Keratinocyte (primary cell): ENCODE data around the genes CGA and CFAP206.

DNA sequence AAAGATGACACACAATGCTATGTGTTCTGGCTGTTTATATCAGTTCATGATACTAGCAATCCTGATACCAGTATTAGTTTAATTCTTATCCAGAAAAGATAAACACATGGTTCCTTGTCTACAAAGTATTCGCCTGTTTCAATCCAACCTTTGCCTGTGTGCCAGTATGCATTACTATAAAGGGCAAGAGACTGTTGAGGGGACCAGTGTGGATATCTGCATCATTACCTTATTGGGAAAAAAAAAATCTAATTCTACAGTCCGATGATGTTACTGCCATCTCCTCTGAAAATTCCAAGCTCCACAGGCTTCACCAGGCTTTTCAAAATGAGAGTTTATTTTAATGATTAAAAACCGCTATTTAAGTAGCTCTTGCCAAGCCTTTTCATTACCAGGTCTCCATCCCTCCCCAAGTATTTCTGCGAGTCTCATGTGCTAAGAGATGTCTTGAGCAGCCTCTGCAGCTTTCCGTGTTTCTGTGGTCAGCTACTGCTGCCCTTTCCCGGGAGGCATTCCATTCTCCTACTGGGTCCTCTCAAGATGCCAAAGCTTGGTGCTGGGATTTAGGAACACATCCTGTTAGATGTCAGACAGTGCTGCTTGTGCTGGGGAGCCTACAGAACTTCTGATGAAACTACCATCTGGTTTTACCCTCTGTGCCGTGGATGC, 4.1 kb downstream of the RWDD2A start:
CAGE:
- cytosol, long polyA minus RNA: no peak
- cytosol, long polyA plus RNA: no peak
- long polyA plus RNA: no peak
- nucleus, long polyA minus RNA: no peak
- nucleus, long polyA plus RNA: no peak

DNA sequence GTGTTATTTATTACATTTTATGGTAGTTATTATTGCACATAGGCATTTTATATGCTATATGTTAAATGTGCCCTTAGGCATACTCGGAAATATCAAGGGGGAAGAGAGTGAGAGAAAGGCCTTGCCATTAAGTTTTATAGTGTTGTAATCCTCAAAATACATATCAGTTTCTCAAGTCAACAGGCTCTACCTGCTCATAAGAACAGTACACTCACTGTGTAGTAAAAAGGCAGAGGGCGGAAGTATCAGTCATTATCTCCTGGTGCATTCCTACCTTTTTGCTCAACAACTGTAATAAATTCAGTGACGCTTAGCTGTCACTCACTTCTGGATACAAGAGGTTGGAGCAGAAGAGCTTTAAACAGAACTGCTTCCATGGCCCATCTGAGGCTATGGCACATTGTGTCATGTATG, 33.9 kb upstream of the ME1 start:
CAGE:
- cytosol, long polyA minus RNA: no peak
- cytosol, long polyA plus RNA: no peak
- long polyA plus RNA: no peak
- nucleus, long polyA minus RNA: no peak
- nucleus, long polyA plus RNA: no peak

DNA sequence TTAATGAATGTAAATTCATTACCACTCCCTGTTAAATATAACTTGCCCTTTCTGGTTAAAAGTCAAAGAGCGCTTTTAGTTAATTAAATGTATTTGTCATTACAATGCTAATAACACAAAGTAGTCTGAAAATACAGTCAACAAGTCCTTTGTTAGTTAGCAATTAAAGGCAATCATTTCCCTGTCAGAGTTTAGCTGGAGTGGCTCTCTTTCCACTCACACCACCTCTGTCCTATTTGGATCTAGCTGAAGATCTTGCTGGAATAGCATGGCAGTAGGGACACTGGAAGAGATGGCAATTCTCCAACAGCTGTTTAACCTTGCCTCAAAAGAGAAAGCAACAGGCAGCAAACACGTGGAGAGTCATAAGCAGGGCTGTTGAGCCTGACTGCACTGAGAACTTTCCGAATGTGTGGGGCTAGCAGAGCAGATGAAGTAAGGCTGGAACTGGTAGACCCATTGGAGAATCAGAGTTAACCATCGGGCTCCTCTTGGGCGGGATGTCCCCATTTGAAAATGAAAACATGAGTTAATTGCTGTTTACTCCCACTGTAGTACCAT, 38.1 kb upstream of the PRSS35 start:
CAGE:
- cytosol, long polyA minus RNA: no peak
- cytosol, long polyA plus RNA: no peak
- long polyA plus RNA: no peak
- nucleus, long polyA minus RNA: no peak
- nucleus, long polyA plus RNA: no peak

DNA sequence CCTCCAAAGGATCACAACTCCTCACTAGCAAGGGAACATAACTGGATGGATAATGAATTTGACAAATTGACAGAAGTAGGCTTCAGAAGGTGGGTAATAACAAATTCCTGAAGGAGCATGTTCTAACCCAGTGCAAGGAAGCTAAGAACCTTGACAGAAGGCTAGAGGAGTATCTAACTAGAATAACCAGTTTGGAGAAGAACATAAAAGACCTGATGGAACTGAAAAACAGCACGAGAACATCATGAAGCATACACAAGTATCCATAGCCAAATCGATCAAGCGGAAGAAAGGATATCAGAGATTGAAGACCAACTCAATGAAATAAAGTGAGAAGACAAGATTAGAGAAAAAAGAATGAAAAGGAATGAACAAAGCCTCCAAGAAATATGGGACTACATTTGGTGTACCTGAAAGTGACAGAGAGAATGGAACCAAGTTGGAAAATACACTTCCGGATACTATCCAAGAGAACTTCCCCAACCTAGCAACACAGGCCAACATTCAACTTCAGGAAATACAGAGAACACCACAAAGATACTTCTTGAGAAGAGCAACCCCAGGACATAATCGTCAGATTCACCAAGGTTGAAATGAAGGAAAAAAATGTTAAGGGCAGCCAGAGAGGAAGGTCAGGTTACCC, 84.2 kb downstream of the CYB5R4 start:
CAGE:
- cytosol, long polyA minus RNA: no peak
- cytosol, long polyA plus RNA: no peak
- long polyA plus RNA: no peak
- nucleus, long polyA minus RNA: no peak
- nucleus, long polyA plus RNA: no peak

GRCh38 chr6:84026332-84026730, 7.2 kb upstream of the MRAP2 start:
CAGE:
- cytosol, long polyA minus RNA: no peak
- cytosol, long polyA plus RNA: no peak
- long polyA plus RNA: no peak
- nucleus, long polyA minus RNA: no peak
- nucleus, long polyA plus RNA: no peak

DNA sequence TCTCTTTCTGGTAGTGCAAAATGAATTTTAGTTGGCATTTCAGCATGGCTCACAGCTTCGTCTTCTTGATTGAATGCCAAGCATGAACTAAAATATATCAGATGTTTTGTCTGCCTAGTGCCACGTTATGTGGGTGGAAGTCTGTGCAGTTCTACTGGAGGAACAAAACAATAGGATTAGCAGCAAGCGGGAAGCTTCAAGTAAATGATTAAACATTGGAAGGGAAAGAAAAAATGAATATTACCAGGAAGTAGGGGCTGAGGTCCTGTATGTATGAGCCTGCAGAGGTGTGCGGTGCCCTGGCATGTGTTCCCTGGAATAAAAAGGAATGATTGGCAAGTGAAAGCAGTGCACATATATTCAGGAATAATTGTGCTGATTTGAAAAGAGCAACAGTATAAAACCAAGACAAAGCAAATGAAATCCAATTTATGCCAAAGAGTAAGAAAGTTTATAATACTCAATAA, 6.7 kb upstream of the MRAP2 start:
CAGE:
- cytosol, long polyA minus RNA: no peak
- cytosol, long polyA plus RNA: no peak
- long polyA plus RNA: no peak
- nucleus, long polyA minus RNA: no peak
- nucleus, long polyA plus RNA: no peak

DNA sequence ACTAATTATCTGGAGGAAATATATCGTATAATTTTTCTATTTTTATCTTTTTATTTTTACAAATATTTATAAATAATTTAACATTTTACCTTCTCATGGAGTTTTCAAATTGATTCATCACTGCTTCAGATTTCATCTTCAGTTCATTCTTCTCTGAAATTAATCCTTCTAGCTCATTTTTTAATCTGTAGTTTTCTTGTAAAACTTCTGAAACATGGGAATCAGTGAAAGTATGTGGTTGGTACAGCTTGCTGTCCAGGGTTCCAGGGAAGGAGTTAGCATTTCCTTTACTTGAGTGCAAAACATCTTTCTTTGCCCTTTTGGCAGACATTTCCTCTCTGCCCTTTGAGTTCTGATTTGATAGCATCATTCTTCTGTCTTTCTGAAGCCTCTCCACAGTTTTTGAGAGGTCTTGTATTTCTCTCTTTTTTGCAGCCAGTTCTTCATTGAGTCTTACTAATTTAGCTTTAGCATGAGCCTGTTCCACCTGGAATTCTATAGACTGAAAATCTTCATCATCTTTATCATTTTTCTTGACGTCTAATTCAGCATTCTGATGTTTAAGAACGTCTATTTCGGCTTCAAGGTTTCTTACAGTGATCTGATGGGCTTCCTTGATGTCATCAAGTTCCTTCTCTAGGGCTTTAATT, 74.9 kb downstream of the CEP162 start:
CAGE:
- cytosol, long polyA minus RNA: no peak
- cytosol, long polyA plus RNA: no peak
- long polyA plus RNA: no peak
- nucleus, long polyA minus RNA: no peak
- nucleus, long polyA plus RNA: no peak

GRCh38 chr6:84617905-84618834, 146.2 kb downstream of the TBX18 start:
CAGE:
- cytosol, long polyA minus RNA: no peak
- cytosol, long polyA plus RNA: no peak
- long polyA plus RNA: no peak
- nucleus, long polyA minus RNA: no peak
- nucleus, long polyA plus RNA: no peak

DNA sequence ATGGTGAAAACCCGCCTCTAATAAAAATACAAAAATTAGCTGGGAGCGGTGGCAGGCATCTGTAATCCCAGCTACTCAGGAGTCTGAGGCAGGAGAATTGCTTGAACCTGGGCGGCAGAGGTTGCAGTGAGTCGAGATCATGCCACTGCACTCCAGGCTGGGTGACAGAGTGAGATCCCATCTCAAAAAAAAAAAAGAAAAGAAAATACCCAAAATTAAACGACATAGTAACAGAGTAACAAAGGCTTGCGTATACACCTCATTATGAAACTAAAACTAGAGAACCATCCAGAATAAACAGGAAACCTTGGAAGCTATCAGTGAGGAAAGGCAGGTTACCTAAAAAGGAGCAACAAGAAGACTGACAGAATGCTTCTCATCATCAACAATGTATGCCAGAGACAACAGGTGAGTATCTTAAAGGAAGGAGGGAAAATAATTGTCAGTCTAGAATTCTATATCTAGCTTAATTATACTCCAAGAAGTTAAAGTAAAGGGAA, 64.3 kb upstream of the NT5E start:
CAGE:
- cytosol, long polyA minus RNA: no peak
- cytosol, long polyA plus RNA: no peak
- long polyA plus RNA: no peak
- nucleus, long polyA minus RNA: no peak
- nucleus, long polyA plus RNA: no peak

DNA sequence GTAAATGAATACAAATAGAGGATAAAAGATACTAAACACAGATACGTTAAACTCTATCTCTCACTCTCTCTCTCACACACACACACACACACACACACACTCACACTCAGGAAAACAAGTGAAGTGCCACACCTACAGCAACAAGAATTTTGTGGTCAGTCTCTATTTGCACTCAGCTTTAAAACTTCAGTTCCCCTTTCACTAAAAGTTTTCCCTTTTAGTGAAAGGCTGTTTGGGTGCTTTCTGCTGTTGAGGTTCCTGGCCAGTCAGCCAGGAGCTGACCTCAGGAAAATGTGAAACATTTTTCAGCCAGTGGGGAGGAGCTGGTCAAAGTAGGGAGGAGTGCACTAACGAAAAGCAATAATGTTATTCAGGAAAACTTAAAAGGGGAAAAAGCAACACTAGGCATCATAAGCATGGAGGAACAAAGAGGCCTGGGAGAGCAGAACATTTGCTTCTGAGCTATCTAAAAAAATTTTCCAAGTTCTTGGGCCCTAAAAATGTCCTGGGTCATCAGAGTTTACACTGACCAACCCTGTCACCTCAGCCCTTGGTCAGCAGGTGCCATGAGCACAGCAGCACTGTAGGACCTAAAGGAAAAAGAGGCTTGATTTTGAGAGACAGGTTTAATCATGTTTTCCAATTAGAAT, 30.7 kb upstream of the NT5E start:
CAGE:
- cytosol, long polyA minus RNA: no peak
- cytosol, long polyA plus RNA: no peak
- long polyA plus RNA: no peak
- nucleus, long polyA minus RNA: no peak
- nucleus, long polyA plus RNA: no peak

DNA sequence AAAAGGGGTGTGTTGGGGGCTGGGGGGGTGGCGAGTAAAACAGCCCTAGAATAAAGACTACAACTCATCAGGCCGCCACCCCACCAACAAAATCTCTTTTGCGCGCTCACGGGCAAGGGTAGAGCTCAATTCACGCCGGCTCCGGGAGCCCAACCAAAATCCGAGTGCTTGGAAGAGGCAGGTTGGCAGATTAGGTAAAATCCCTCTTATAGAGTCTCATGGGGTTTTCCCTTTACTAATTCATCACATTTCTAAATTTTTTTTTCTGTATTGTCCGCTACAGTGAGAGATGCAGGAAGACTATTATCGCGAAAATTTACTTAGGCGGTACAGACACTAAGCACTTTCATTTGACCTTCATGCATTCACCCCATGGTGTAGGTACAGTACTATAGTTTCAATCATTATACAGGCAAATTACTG, 742 bp upstream of the SNX14 start:
CAGE:
- cytosol, long polyA minus RNA: no peak
- cytosol, long polyA plus RNA: no peak
- long polyA plus RNA: no peak
- nucleus, long polyA minus RNA: no peak
- nucleus, long polyA plus RNA: no peak

DNA sequence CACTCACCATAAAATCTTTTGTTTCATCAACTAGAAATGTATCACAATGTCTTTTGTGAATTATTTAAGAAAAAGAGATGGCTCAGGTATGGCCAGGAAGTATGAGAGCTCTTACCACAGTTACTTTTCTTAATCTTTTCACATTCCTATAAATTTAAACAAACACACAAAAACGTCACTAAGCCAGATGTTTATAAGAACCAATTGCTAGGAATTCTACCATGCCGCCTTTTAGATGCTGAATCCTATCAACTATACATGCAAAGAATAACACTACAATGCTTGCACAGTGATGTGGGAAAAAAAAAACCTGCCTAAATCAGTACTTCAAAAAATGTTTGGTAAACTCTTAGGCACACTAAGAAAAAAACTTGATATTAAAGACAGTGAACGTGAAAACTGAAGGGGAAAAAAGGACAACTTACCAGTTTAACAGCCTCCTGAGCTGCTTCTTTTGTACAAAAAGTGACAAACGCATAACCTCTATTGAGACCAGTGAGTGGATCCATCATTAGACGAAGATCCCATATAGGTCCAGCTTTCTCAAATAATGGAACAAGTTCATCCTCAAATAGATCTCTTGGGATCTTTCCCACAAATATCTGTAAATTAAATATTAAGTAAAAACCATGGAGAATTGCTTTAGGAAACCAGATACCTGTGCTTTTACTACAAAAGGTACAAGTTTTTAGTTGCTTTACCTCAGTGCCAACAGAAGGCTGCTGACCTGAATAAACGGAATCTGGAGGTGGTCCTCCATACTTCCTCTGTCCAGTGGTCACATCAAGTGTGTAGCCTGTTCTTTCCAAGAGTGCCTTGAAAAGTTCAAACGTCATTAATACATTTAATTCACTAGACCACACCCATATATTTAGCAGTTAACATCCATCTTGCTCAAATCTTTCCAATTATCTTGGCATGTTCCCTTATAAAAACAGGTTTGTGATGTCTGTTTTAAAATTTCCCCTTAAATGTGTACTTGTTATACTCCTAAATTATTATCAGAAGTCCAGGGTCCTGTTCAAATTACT, 5.8 kb downstream of the SYNCRIP start:
CAGE:
- cytosol, long polyA minus RNA: no peak
- cytosol, long polyA plus RNA: no peak
- long polyA plus RNA: no peak
- nucleus, long polyA minus RNA: no peak
- nucleus, long polyA plus RNA: no peak

DNA sequence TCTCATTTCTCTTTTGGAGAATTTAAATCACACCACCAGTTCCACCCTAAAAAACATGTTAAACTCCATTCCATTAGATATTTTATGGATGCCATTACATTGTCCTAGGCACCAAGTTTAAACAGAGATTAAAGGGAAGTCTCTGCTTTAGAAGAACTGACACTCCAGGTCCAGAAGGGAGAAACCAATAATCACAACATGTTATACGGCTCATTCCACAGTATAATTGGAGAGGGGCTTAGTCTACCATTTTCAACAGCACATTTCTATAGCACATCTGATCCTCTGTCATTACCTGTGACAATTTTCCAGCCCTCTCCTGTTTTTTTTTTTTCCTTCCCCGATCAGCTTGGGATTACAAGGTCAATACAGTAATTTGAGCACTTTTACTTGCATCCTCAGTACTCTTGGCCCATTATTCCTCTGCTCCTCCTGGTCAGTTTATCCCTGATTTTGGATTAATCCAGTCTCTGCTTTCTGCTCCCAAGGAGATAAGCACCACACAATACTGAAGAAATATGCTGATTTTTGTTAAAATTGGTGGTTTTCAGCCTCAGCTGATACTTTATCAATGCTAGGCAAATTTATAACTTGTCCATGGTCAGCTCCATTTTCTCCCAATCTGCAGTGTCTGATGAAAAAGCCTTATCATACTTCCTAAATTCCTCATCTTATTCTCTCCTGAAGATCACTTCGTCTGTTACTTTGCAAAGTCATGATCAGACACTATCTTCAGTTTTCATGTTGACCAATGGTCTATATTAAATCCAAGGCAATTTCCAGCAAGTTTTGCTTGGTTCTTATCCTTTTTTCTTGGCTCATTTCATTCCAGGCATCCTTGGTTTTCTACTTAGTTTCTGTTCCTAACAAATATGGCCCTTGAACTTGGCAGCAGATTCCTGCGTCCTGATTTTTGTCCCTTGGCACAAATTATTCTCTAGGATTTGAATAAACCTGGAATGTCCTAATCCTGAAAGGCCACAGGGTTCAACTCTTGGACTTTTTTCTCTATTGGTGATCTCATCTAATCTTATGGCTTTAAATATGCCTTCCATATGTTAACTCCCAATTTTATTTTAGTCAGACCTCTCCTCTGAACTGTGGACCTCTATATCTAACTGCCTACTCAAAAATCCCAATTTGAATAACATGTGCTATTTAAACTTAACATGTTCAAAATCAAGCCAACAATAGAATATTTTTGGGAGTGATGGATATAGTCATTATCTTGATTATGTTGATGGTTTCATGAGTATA, 30.9 kb upstream of the SYNCRIP start:
CAGE:
- cytosol, long polyA minus RNA: no peak
- cytosol, long polyA plus RNA: no peak
- long polyA plus RNA: no peak
- nucleus, long polyA minus RNA: no peak
- nucleus, long polyA plus RNA: no peak

GRCh38 chr6:85675210-85675815, 32.6 kb upstream of the SYNCRIP start:
CAGE:
- cytosol, long polyA minus RNA: no peak
- cytosol, long polyA plus RNA: no peak
- long polyA plus RNA: no peak
- nucleus, long polyA minus RNA: no peak
- nucleus, long polyA plus RNA: no peak

GRCh38 chr6:86057805-86058184, 415.1 kb upstream of the SYNCRIP start:
CAGE:
- cytosol, long polyA minus RNA: no peak
- cytosol, long polyA plus RNA: no peak
- long polyA plus RNA: no peak
- nucleus, long polyA minus RNA: no peak
- nucleus, long polyA plus RNA: no peak

DNA sequence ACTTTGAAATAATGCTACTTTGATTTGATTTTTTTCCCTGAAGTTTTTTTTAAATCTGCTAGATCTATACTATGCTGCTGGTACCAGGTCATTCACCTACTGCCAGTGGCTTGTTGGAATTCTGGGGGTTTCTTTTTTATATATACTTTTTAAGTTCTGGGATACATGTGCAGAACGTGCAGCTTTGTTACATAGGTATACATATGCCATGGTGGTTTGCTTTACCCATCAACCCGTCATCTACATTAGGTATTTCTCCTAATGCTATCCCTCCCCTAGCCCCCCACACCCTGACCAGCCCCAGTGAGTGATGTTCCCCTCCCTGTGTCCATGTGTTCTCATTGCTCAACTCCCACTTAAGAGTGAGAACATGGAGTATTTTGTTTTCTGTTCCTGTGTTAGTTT, 644.3 kb upstream of the HTR1E start:
CAGE:
- cytosol, long polyA minus RNA: no peak
- cytosol, long polyA plus RNA: no peak
- long polyA plus RNA: no peak
- nucleus, long polyA minus RNA: no peak
- nucleus, long polyA plus RNA: no peak

DNA sequence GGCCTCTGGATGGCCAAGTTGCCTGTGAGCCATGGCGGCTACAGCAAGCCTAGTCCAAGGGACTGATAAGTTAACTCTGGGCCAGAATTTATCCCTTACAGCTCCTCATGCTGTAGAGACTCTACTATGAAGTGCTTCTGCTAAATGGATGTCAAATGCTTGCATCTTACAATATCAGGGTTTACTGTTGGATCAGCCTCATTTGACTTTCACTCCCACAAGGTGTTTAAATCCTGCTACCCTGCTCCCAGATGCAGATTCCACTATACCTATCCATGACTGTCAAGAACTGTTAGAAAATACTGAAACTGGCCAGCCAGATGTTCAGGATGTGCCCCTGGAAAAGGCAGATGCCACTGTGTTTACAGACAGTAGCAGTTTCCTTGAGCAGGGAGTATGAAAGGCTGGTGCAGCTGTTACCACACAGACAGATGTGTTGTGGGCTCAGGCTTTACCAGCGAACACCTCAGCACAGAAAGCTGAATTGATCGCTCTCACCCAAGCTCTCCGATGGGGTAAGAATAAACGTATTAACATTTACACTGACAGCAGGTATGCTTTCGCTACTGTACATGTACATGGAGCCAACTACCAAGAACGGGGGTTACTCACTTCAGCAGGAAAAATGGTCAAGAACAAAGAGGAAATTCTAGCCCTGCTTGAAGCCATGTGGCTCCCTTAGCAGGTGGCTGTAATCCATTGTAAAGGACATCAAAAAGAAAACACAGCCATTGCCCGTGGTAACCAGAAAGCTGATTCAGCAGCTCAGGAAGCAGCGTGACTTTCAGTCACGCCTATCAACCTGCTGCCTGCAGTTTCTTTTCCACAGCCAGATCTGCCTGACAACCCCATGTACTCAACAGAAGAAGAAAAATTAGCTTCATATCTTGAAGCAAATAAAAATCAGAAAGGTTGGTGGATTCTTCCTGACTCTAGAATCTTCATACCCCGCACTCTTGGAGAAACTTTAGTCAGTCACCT, 459.8 kb upstream of the HTR1E start:
CAGE:
- cytosol, long polyA minus RNA: no peak
- cytosol, long polyA plus RNA: no peak
- long polyA plus RNA: no peak
- nucleus, long polyA minus RNA: no peak
- nucleus, long polyA plus RNA: no peak

GRCh38 chr6:87094851-87095471, at the start of gene CGA:
Gene CGA, minus strand, starts transcription at chr6:87095106.
CAGE:
- cytosol, long polyA minus RNA: no peak
- cytosol, long polyA plus RNA: no peak
- long polyA plus RNA: no peak
- nucleus, long polyA minus RNA: no peak
- nucleus, long polyA plus RNA: no peak

GRCh38 chr6:87386631-87386830, 21.2 kb upstream of the CFAP206 start:
CAGE:
- cytosol, long polyA minus RNA: no peak
- cytosol, long polyA plus RNA: no peak
- long polyA plus RNA: no peak
- nucleus, long polyA minus RNA: no peak
- nucleus, long polyA plus RNA: no peak

GRCh38 chr6:87407535-87408529, at the start of gene CFAP206:
Gene CFAP206, plus strand, starts transcription at chr6:87407972.
CAGE:
- cytosol, long polyA minus RNA: no peak
- cytosol, long polyA plus RNA: no peak
- long polyA plus RNA: start-site peak on the plus strand at chr6:87407790-87408026, 6 and 11 reads in 2 replicates
- nucleus, long polyA minus RNA: no peak
- nucleus, long polyA plus RNA: no peak